Spinal cord (tissue), 3 donors: Measurements from ENCODE around the gene ZNF148.

DNA sequence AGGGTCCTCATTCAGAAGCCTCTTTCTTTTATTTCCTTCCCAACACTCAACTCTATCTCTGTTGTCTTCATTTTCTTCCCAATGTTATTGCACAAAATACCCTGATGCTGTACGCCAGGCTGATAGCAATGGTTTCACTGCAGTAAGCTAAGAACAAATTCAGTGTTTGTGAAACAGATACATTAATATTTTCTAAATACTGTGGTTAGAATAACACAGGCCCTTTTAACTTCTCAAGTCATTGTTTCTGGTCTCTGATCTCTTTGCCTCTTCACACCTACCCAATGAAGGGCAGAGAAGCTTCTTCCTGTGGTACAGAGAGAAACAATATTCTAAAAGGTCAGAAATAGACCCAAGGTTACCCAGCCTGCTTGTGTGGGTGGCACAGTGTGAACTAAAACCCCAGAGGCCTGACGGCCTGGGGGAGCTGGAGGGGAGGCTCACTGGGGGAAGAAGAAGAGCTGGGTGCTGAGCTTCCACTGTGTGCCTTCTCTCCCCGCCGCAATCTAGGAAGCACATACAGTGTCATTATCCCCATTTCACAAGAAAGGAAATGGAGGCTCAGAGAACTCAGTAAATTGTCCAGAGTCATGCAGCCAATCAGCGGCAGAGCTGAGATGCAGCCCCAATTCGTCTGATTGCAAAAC, 63.9 kb upstream of the HEG1 start:
- PRO-cap: no peak
- RAMPAGE, long total RNA: no peak

DNA sequence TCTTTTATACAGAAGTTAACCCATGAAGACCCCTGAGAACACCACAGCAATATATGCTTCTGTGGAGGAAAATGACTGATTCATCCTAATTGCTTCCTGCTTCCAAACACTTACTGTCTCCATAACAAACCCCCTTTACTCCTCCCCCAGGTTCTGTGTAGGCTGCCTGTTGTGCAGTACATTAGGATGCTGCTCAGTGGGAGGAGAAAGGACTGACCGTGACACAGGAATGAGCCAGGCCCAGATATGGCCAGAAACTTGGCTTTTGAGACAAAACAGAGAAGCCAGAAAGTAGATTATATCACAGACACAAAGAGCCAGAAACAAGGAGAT, 68.1 kb upstream of the HEG1 start:
- PRO-cap: no peak
- RAMPAGE, long total RNA: no peak

- PRO-cap: no peak
- RAMPAGE, long total RNA: no peak
These were observed 56.7 kb downstream of the SLC12A8 start for GRCh38 chr3:125155782-125156393.

DNA sequence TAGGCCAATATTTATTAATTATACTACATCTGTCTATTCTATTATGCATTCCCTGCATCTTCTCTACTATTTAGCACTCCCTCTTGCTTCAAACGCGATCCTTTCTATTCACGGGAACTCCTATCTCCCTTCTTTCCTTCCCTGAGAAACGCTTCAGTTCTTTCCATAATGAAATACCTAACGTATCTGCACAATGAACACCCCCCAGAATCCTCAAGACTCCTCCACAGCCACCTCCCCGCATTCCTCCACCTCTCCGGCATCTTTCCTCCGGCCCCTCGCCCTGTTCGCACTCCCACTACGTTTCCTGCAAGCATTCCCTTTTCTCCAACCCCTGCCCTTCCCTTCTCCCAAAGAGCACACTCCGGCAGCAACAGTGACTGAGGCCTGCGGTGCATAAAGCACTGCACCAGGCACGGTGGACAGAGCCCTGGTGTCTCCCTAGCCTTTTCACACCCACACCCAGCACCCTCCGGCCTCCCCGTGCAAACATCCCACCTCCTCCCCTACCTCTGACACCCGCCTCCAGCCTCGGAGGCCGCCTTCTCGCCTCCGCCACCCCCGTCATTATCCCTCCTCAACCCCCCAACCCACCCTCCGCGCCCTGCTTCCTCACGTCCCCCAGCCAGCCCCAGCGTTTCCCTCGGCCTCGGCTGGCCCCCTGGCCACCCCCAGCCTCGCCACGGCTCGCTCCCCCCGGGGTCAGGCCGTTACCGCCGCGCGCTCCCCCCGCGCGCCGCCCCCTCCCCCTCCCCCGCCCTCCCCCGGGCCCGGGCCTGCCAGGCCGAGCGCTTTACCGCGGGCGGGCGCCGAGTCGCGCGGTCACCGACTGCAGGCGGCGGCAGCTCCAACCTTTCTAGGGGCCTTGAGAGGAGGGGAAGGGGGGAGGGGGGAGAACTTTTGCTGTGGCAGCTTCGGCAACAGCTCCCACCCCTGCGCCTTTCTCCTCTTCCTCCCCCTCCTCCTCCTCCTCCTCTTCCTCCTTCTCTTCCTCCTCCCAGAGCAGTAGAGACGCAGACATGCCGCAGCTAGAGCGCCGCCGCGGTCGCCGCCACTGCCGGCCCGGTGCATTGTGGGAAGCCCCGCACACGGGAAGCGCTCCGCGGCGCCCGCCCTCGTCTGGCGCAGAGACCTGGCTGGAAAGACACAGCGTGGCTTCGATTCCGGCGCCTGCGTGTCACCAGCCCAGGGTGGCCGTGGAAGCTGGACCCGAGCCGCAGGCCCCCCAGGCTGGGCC, at the start of gene ZNF148:
TSS of gene ZNF148 (minus strand) at position 1,021 of the 1,237 bp plus-strand sequence.
- PRO-cap: unidirectional peak, minus-strand start at position 949 of the sequence
- RAMPAGE, long total RNA: no peak

DNA sequence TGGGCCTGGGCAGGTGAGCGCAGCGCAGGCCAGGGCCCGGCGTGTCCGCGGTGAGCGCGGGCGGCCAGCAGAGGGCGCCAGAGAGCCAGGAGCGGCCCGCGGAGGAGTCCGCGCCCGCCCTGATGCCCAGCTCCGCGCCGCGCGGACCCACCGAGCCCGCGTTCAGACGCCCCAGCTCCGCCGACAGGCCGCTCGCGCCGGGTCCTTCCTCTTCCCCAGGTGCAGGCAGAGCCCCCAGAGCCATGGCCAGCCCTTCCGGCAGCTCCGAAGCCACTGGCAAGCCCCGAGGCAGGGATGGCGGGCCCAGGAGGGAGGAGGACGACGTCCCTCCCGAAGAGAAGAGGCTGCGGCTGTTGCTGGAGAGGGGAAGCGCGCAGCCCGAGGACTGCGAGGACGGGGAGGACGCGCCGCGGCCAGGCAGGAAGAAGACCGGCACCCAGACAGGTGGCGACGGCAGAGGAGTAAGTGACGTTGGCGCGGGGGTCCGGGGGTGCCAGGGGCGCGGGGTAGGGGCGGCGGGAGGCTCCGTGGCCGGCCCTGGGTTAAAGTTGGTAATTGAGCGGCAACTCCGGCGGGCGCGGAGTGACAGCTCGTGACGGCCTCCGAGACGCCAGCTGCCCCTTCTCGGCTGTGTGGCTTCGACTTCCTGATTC, 171.2 kb upstream of the OSBPL11 start:
- PRO-cap: no peak
- RAMPAGE, long total RNA: no peak

DNA sequence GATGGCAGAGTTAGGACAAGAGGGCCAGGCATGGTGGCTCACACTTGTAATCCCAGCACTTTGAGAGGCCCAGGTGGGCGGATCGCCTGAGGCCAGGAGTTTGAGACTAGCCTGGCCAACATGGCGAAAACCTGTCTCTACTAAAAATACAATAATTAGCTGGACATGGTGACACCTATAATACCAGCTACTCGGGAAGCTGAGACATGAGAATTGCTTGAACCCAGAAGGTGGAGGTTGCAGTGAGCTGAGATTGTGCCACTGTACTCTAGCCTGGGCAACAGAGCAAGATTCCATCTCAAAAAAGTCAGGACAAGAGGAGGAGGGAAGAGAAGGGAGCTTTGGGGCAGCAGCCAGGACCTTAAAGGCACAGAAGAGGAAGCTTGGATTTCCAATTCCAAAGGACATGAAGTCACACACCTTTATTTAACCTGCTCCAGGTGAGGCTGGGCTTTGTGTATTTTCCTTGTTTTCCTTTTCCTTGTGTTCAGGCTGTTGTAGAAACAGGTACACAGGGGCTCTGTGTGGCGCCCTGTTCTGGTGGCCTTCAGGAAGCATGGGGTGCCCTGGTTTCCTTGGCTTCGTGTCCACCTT, 180.6 kb upstream of the OSBPL11 start:
- PRO-cap: no peak
- RAMPAGE, long total RNA: no peak

- PRO-cap: no peak
- RAMPAGE, long total RNA: no peak
These were observed 135.1 kb upstream of the ROPN1B start for GRCh38 chr3:125833816-125834407.

DNA sequence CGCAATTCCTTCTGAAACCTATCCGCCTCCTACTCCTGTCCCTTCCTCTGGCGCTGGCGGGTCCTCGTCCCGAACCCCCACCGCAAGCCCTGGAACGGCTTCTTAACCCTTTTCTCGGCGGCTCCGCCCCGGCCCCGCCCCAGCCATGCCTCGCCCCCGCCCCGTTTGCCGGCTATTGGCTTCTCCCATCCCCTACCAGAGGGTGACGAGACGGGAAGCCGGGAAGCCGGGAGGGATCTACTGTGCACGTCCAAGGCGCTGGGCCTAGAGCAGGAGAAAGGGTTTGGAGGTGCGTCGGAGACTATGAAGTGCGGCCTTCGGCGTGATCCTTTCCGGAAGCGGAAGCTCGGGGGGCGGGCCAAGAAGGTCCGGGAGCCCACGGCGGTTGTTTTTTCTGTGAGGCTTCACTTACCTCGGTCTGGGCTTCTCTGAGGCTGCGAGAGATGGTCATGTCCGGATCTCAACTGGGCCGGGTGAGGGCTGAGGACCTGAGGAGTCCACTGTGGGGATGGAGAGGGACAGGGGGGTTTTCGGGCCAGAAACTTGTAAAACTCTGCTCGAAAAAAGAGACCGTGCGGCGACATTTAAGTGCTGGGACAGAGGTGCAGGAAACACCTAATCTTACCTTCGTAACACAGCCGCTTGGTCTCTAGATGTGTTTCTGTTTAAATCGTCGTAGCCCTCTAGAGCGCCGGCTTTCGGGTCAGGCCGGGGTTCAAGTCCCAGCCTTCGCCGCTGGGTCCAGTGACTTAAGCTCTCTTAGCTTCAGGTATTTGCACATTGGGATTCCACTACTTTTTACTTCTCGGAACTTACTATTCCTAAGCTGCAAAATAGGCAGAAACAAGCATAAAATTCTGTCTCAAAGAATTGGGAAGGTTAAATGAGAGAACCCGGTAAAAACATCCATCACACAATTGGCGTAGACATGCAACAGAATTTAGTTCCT, 21.5 kb downstream of the ROPN1B start:
- PRO-cap: no peak
- RAMPAGE, long total RNA: no peak

DNA sequence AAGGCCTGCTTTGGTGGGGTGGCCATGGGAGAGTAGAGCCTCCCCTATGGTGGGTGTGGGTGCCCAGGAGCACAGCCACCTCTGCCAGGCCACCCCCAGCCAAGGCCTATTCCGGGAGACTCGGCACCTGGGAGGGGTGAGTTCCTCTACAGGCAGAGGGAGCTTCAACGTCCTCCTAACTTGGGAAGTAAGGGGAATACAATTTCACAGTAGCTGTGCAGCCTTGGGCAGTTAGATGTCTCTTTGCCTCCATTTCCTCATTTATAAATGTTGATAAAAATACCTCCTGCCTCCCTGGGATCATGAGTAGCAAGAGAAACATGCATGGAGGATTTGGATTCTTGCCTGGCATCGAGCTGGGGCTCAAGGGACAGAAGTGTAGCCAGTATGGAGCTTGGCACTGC, 18.3 kb upstream of the SLC41A3 start:
- PRO-cap: no peak
- RAMPAGE, long total RNA: no peak

DNA sequence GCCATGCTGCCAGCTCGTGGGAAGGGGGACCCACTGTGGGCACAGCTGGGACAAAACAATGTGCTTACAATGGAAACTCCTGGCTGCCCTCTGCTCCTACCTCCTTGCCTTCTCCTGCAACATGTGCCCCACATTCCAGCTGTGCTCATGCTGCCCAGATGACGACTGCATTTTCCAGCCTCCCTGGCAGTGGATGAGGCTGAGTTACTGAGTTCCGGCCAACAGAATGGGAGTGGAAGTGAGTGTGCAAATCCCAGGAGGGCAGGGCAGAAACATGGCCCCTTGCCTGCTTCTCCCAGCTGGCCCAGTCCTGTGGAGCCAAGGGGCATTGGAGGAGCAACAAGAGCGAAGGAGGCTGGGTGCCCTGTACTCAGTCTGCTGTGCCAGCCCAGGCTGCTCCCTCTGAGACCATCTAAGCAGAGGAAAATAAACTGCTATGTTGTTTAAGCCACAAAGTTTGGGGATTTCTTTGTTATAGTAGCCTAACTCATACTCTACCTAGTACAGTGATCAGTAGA, 17.1 kb downstream of the KLF15 start:
- PRO-cap: no peak
- RAMPAGE, long total RNA: no peak

- PRO-cap: no peak
- RAMPAGE, long total RNA: no peak
These were observed 10.2 kb upstream of the KLF15 start for GRCh38 chr3:126367143-126368021.

GRCh38 chr3:126441409-126442082, 34.1 kb downstream of the ZXDC start:
- PRO-cap: no peak
- RAMPAGE, long total RNA: no peak

GRCh38 chr3:126451960-126452572, 23.6 kb downstream of the ZXDC start:
- PRO-cap: no peak
- RAMPAGE, long total RNA: no peak

DNA sequence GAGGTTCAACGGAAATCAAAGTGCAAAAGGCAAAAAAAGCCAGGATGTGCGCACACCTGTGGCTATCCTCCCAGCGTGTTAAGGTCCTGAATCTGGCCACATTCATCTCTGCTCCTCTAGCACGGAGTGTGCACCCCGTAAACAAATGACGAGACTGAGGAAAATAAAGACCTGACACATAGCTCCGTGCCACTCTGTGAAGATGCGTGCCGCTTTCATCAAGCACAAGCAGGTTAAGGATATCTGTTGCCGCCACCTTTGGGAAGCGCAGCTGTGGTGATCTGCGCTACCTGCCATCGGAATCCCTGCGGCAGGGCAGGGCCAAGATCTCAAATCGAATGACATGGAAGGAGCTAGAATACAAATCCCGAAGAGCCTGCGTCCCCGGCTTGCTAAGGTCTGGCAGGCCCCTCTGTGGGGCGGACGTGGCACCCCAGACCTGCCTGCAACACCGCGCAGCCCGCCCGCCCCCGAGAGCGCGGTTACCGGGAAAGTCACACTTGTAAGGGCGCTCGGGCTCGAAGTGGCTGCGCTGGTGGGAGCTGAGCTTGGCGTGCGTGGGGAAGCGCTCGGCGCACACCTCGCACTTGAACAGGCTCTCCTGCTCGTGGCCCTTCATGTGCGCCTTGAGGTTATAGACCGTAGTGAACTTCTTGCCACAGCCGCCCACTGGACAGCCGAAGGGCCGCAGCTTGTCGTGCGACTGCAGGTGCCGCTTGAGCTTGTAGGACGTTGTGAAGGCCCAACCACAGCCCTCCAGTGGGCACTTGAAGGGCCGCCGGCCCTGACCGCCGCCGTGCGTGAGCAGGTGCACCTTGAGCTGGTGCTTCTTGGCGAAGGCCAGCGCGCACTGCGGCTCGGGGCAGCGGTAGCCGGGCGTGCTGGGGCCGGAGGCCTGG, 969 bp downstream of the ZXDC start:
- PRO-cap: no peak
- RAMPAGE, long total RNA: no peak

- PRO-cap: no peak
- RAMPAGE, long total RNA: no peak
These were observed 1.2 kb upstream of the ZXDC start for GRCh38 chr3:126476885-126477383.

DNA sequence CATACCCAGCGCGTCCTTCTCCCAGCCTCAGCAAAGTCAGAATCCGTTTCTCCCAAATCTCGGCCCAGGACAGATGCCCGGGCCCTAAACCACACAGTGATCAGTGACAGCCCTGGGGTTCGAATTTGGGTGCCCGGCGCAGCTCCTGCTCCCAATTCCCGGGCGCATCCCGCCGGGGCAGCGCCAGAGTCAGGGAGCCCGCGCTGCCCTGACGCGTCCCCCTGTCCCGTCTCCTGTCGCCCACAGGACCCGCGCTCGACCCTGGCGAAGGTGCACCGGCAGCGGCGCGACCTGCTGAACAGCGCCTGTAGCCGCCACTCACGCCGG, 17.3 kb downstream of the C3orf22 start:
- PRO-cap: no peak
- RAMPAGE, long total RNA: no peak

DNA sequence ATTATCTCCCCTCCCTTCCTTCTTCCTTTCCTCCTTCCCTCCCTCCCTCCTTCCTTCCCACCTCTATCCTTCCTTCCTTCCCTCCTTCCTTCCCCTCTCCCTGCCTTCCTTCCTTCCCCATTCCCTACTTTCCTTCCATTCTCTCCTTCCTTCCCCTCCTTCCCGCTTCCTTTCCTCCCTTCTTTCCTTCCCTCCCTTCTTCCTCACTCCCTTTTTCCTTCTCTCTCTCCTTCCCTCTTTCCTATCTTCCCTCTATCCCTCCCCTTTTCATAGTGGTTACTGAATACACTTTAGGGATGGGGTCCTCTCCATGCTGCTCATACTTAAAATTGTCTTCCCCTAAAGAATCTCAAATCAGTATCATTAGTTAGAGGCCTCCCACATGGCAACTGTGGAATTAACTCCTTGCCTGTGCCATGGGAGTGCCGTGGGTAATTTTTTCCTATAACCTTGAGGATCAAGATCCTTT, 40.5 kb upstream of the C3orf22 start:
- PRO-cap: no peak
- RAMPAGE, long total RNA: no peak

- PRO-cap: no peak
- RAMPAGE, long total RNA: no peak
These were observed 27.0 kb downstream of the CHCHD6 start for GRCh38 chr3:126730936-126731479.

GRCh38 chr3:126858726-126859113, 124.2 kb upstream of the PLXNA1 start:
- PRO-cap: no peak
- RAMPAGE, long total RNA: no peak

- PRO-cap: no peak
- RAMPAGE, long total RNA: no peak
These were observed 45.0 kb upstream of the PLXNA1 start for GRCh38 chr3:126937982-126938345.